ENCODE measurements around a stretch of chr15.

- PRO-cap = no peak
Measured at GRCh38 chr15:75705822-75706430, 6.7 kb downstream of the CSPG4 start.

DNA sequence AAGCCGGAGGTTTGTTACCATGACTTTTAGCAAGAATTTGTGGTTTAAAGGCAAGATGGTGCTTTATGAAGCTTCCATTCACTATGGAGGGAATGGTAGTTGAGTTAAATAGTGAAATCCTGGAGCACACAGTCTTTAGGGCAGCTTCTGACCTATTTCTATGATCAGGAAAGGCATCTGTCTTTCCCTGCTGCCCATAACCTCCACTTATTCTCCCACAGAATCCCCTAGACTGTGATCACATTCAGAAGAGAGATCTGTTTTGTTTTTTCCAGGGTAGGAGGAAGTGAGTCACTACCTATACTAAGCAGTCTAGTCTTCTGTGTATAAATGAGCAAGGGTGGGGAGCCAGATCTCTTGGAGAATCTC is 11.9 kb upstream of the FBXO22 start:
- PRO-cap = no peak

GRCh38 chr15:76150255-76150882 is 90.6 kb downstream of the TMEM266 start:
- PRO-cap = no peak

DNA sequence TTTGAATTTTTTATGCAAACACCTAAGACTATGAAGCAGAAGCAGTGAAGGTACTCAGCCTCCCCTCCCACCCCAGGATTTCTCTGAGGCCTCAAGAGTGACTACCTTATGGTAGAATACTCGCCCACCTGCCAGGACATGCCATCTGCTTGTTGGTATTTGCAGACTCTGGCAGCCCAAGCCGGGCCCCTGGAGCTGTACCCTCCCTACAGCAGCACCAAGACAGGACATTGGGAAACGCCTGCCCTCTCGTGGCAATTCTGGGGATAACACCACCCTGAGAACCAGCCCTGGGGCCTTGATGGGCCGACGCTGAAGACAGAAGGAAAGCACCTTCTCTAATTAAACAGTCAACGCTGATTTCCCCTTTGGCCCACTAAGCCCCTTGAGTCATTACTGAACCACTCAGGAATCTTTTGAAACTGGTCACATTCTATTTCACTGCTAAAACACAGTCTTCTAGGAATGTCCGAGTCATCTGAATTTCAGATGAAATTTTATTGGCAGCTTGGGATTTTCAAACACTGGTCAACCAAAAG is 91.2 kb downstream of the TMEM266 start:
- PRO-cap = no peak

DNA sequence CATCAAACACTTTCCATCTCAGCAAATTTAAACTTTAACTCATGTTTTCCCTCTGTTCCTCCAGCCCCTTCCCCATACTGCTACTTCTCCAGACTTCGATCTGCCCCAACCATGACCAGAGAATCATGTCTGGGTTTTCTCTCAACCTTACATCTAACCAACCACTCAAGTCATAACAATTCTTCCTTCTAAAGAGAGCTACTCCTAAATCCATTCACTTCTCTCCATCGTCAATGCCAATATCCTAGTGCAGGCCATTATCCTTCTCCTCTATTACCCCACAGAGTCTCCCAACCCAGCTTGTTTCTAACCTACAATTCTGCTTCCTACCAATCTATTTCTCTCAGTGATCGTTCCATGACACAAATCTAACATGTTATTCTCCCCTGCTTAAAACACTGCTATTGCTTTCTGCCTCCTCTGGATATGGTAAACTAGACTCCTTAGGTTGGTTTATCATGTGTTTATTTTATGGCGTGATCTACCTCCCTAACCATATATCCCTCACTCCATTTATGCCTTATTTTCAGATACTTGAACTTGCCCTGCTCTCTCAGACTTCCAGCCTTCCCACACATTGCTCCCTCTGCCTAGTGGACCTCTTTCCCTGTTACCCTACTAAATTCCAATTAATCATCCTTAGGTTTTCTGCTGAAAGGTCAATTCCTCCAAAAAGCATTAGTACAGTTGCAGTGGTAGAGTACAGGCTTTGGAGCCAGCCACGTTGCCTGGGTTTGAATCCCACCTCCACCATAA is 10.8 kb downstream of the ETFA start:
- PRO-cap = no peak

GRCh38 chr15:76774814-76775319 is 130.3 kb downstream of the SCAPER start:
- PRO-cap = no peak

- PRO-cap = no peak
Measured at GRCh38 chr15:76964155-76964537, 30.8 kb upstream of the PSTPIP1 start.

DNA sequence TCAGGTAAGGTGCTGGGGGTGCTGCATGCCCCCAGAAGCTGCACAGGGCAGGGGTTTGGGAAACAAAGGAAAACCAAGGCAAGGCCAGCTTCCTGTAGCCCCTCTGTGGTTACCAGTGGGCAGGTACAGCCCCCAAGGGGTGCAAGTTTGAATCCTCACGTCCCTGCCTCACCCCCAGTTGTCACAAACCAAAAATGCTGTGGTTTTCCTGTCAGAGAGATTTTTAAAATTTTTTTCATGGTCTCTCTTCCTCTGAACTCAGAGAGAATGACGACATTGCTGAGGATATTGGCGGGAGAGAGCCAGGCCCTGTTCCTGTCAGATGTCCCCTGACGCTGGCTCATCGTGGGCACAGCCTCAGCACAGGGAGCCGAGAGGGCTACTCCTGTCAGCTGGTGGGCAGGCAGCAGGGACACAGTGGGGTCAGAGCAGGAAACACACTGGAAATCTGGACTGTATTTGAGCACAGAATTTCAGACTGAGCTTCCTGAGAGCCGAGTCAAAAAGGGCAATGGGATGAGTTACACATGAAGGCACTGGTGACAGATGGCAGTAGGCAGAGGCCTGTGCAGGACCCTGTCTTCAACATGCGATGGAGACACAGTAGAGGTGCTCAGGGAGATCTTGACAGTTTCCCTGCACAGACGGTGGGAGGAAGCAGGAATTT is 27.1 kb downstream of the PSTPIP1 start:
- PRO-cap = no peak

- PRO-cap = no peak
Measured at GRCh38 chr15:77027957-77028710, 33.2 kb downstream of the PSTPIP1 start.

DNA sequence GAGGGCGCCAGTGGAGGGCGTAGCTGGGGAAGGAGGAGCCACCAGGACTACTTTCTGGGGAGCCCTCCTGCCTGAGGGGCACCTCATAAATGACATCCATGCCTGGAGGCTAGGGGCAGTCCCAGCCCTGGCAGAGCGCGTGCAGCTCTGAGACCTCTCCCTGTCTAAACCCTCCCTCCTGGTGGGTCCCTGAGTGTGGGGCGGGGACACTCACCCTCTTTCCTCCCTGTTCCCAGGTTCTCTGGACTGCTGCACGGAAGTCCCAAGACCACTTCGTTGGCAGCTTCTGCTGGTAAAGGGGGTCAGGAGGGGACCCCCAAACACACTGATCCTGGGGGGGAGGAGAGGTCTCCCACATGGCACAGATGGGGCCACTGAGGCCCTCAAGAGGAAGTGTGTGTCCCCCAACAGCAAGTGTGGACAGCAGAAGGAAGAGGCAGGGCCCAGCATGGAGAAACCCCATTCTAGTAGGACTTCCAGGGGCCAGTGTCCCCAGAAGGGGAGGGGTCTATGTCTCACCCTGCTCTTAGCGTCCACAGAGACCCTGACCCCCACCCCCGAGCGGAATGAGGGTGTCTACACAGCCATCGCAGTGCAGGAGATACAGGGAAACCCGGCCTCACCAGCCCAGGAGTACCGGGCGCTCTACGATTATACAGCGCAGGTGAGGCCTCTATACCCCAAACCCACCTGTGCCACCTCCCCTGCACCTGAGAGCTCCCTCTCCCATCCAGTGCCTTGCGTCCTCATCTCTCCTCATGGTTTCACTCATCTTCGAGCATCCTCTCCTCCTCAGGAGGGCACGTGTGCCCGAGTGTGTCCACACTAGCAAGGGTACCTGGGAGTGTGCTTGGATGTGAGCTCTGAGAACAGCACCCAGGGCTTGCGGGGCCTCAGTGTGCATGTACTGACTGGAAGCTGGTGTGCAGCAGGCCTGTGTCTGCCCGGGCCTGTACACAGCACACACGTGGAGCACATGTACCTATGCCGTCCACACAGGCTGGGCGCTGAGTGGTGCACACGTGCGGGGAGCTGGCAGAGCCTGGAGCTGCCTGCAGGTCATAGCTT is 35.3 kb downstream of the TSPAN3 start:
- PRO-cap = no peak

DNA sequence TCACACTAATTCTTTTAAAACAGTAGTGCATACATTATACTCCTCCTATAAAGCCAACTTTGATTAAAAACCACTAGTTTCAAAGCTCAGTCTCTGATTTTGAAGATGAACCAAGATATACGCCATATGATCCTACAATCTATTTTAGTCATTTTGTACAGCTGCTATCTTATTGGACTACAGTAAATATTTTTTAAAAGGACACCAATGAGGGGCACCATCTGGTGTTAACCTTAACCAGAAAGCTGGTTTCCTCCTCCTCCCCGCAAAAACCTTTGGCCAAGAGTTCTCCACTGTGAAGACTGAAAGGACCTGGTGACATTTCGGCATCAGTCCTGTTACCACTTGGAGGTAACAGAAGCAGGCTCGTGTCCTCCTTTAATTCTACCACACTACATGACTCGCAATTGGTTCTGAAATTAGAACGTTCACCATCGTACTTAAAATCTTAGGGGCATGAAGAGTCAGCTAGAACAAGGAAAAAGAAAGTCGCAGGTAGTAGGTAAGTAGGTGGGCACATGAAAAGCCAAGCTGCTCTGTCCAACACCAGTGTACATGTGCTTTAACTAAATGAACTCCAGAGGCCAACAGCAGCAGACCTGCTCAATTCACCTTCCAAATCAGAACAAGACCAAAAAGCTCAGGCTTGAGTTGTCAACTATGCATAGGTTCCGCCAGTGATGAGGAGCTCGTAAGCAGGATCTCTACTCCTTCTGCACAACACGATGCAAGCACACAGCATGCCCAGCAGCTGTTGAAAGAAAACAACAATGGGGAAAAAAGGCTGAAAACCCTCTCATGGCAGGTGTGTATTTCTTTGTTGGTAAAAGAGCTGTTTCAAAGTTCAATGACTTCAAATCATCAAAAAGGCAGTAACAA is 24.5 kb downstream of the TSPAN3 start:
- PRO-cap = no peak

DNA sequence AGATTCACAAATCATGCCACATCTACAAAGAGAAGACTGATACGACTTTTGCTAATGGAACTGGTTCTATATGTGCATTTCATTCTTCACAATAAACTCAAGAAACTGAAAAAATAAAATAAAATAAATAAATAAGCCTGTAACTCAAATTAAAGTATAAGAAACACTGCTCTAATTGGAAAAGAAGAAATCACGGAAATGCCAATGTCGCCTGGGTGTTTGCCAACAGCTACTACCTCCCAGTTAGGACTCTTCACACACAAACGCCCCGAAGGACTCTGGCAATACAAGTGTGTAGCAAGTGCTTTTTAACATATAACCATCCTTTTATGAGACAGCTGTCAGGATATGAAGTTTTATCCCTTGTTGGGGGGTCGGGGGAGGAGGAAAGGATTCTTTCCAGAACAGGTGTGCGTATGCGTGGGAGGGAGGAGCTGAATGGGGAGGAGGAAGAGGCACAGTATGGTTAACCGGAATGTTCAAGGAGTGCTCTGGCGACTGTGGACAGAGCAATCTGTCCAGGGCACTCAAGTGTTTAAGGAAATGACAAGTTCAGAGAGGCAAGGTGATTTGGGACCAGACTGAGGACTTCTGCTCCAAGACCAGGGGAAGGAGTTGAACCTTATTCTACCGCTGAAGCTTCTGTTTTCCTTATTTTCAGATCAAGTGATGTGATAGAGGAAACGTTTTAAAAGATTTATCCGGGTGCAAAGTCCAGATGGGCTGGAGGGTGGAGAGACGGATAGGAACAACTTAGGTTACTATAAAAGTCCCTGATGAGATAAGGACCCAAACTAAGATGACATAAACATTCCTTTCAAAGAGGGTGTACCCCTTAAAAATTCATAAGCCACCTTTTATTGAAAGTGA is 1.3 kb downstream of the TSPAN3 start:
- PRO-cap = no peak

GRCh38 chr15:77178817-77179386 is 108.0 kb upstream of the TSPAN3 start:
- PRO-cap = no peak

- PRO-cap = no peak
Measured at GRCh38 chr15:77382289-77382817, 37.6 kb downstream of the PEAK1 start.

GRCh38 chr15:77506248-77507025 is 85.7 kb downstream of the HMG20A start:
- PRO-cap = no peak

GRCh38 chr15:77528898-77529493 is 103.7 kb downstream of the LINGO1 start:
- PRO-cap = no peak

DNA sequence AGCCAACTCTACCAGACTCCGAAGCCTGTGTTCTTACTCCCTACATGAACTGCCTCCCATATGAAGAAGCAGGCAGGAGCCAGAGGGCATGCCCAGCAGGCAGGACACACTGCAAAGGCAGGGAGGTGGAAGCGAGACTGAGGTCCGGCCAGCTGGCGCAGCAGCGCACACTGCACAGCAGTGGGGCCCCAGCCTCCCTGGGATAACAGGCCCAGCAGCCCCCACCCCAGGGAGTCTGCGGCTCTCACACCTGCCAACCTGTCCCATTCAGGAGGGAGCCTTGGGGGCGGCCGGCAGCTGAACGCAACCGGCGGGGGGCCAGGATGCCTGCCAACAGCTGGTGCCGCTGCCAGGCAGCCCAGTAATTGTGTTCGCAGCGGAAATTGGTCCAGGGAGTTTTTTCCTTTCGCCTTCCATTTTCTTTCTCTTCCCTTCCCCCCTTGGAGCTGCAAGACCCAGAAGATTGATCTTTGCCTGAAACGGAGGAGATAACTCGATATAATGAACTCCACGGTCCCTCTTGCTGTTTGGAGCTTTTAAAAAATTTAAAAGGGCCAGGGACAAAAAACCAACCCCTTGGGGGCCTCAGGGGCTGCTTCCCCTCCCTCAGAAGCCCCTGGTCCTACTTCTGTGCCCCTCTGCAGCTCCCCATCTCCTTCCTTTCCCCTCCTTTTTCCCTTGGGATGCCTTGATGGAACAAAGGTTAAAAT is 106.3 kb upstream of the LINGO1 start:
- PRO-cap = no peak

- PRO-cap = no peak
Measured at GRCh38 chr15:77887593-77888437, 189.7 kb downstream of the TBC1D2B start.

GRCh38 chr15:78035399-78035796 is 42.1 kb downstream of the TBC1D2B start:
- PRO-cap = no peak

DNA sequence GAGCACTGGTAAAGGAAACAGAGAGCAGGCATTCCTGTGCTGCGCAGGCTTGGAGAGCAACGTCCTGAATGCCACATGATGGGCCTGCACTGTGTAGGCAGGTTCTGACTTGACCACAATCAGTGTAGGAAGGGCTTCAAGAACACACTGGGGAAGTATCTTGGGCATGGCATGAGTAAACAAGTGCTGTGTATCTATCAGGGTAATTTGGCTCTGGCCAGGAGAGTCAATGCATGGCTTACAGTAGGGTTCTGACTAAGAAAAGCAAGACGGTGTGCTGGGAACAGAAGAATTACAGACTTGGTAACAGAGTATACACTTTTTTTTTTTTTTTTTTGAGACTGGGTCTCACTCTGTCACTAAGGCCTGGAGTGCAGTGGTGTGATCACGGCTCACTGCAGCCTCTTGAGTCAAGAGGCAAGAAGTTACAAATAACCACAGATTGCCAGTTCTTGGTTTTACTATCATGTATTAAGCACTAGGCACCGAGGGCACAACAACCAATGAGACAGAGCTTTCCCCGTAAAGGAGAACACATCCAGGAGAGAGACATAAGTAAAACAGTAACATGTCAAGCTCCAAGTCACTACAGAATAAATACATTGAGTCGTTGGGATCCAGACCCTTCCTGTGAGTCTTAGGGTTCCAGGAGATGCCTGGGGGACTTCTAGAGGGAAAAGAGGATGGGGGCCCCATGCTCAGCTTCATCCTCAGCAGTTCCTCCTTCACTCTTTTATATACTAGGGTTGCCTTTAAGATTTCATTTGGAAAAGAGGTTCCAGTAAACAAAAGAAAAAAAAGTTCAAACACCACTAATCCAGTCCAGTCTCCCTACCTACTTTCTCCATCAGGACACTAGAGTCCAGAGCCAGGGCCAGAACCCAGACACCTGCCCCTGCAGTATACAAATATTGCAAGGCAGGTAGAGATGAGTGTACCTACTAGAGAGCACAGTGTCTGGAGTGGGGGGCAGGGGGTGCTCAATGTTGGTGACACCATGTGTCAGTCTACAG is 30.4 kb downstream of the TBC1D2B start:
- PRO-cap = no peak

All from left common carotid artery plus branches (tissue), 1 donor.